Neutrophil (primary cell): Measurements from ENCODE around the gene CTCF.

GRCh38 chr16:67053893-67054592 lies 25.1 kb downstream of the CBFB start:
- PRO-cap: no peak

DNA sequence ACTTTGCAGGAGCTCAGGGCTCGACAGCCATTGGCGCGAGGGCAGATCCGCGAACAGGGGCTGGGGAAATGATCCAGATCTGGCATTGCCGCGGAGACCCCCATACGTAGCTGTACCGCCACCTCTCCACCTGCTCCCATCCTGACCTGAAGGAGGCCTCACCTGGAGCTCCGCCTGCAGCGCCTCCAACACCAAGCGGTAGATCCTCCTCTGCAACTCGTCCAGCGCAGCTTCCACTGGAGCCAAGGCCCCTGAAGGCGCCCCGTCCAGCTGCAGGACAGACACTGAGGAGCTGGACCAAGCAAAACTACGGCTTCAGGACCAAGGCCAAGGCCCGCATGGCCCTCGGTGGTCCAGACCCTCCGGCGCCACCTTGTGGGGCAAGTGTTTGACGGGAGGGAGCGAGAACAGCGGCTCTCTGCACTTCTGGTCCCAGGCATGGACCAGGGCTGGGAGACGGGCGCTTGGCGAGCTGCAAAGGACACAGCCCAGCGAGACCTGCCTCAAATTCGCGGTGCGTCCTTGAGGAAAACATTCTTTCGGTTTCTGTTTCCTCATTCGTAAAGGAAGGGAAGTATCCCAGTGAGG lies 1.5 kb upstream of the MATCAP1 start:
- PRO-cap: no peak

DNA sequence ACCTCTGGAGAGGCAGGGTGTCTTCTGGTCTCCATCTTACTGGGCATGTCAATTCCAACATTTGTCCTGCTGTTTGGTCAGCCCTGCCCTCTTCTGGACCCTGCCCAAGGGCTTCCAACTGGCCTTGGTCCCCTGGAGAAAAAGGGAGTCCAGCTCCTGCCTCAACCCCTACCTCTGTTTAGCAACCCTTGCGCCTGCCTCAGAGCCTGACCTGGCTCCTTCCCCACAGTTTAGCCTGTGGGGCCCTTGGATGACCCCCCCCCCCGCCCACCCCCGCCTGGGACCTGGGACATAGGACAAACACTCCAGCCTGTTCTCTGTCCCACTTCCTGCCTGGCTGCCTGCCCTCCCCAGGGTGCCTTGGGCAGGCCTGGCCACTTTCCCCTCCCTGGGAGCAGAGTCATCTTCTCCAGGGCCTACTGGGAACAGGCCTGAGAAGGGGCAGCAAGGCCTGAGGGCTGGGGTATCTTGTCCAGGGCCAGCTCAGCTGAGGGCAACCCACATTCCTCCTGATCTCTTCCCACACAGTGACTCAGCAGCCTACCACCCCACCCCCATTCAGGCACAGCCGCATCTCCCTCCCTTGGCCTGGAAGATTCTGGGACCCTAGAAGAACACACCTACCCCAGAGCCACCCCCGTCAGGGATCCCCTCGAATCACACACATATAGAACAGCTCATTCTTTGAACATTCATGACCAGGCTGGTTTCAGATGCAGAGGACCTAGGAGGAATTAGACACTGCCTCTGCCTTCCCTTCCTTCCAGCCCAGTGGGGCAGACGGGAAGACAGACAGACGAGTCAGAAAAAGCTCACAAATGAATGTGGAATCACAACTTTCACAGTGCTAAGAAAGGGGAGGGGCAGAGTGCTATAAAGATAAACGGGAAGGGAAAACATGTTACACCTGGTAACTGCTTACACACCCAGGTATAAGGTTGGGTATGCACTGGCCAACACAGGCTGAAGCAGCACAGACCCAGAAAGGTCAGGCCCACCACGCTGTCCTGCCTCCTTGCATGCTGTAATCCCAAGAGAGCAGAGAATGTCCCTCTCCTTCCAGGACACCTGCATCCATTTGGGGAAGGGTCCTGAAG lies 6.1 kb downstream of the FHOD1 start:
- PRO-cap: no peak

DNA sequence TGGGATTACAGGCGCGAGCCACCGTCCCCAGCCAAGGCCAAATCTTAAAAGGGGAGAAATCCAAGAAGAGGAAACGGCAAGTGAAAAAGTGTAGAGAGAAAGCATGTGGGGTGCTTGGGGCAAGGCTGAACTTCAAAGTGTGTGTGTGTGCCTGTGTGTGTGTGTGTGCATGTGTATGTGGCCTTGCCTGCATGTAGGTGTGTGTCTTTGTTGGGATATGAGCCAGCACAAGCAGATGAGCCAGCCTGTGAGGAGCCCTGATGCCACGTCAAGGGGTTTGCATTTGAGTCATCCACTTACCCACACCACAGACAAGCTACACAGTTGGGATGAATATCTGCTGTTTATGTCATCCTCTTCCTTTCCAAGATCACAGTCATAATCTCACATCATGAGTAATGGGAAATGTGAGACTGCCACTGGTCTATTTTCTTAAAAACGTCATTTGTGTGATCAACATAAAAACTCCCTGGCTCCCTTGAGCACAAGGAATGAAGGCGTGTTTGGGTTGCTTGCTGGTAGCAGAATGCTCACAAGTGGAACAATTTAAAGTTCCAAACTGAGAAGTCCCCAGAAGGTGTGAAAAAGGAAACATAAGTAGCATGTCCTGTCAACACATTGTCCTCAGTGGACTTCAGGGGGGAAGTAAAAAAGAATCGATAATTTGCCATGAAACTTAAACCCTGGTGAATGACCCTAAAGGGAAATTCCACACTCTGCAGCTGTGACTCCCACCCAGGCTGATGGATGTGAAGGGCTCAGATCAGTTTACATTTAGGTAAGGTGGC lies 14.8 kb downstream of the KCTD19 start:
- PRO-cap: no peak

- PRO-cap: no peak
These were observed 28.3 kb downstream of the TPPP3 start for GRCh38 chr16:67364925-67365490.

GRCh38 chr16:67395397-67396098 lies 2.2 kb upstream of the TPPP3 start:
- PRO-cap: no peak

DNA sequence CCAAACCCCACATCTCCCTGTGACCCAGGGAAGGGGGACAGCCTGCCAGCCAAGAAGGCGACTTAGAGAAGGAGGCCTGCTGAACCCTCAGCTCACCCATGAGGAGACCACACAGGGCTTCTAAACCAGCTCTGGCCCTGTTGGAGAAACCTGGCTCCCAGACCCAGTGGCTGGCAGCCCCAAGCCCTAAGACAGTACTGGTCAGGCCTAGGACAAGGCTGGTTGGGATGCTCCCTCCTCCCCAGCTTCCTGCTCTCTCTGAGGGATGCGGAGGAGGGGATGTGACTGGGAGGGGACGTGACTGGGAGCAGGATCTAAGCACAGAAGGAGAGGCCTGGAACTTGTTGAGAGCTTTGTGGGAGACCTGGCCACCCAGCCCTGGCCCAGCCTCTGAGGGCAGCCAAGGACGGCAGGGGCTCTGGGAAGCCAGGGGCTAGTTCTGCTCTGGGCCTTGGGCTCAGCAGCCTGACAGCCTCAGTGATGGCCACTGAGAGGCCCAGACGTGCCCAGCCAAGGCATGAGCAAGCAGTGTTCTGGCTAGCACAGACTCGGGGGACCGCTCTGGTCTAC lies 22.9 kb downstream of the ATP6V0D1 start:
- PRO-cap: no peak

GRCh38 chr16:67461634-67462566 lies 19.1 kb downstream of the ATP6V0D1 start:
- PRO-cap: no peak

DNA sequence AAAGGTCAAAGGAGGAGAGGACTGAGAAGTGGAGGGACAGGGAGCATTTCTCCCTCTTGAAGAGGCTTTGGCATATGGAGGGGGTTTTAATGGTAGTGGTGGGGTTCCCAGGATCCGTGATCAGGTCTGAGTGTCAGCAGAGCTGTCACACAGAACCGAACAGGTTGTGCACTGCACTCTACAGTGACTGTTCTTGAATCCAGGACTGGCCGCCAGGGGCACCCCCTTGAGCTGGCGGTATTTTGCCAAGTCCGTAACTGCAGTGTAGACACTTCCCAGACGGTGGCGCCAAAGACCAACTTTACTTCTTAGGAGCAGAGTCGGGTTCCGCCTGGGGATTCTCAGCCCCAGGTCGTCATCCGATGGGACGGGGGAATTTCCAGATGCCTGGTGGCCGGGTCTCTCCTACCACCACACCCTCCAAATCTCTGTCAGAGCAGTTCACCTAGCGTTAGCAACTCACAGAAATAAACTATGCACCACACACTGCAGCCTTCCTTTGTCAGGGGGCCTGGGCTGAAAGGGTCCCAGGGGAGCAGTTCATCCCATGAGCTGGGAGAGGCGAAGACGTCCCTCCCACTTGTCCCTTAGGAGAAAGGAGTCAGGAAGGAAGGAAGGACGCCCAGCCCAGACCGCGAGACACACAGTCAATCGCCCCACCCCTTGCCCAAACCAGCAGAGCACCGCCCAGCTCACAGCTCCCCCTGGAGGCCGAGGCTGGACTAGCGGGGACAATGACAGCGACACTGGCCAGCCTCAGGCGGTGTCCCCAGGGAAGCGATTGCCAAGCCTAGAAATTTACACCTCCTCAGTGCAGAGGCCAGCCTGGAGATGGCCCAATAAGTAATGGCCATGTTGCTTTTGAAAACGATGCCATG lies 7.4 kb upstream of the RIPOR1 start:
- PRO-cap: no peak

DNA sequence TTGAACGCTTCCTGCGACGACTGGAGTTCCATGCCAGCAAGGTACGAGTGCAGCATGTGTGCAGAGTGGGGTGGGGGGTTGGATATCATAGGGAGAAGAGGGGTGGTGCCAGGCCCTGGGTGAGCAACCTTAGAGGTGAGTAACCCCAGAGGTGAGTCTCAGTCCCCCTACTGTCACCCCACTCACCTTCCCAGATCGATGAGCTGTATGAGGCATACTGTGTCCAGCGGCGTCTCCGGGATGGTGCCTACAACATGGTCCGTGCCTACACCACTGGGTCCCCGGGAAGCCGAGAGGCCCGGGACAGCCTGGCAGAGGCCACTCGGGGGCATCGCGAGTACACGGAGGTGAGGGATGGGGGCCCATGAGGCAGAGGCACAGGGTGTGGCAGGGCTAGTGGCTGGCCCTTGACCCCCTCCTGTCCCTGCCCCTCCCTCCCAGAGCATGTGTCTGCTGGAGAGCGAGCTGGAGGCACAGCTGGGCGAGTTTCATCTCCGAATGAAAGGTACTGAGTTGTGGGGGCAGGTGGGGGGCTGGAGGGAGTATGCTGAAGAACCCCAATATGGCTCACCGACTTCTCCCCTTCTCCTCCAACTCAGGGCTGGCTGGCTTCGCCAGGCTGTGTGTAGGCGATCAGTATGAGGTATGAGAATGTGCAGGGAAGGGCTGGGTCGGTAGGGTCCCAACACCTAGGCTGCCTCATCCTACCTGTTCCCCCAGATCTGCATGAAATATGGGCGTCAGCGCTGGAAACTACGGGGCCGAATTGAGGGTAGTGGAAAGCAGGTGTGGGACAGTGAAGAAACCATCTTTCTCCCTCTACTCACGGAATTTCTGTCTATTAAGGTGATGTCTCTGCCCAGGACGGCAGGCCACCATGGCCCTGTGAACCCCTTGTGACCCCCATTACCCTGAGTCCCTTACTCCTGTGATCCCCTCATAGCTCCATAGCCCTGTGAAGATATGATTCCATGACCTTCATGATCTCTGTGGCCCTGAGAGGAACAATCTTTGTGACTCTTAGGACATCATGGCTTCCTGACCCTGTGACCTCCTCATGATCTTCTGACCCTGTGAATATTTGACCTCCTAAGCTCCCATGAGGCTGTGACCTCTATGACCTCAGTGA lies 11.6 kb downstream of the RIPOR1 start:
- PRO-cap: no peak

DNA sequence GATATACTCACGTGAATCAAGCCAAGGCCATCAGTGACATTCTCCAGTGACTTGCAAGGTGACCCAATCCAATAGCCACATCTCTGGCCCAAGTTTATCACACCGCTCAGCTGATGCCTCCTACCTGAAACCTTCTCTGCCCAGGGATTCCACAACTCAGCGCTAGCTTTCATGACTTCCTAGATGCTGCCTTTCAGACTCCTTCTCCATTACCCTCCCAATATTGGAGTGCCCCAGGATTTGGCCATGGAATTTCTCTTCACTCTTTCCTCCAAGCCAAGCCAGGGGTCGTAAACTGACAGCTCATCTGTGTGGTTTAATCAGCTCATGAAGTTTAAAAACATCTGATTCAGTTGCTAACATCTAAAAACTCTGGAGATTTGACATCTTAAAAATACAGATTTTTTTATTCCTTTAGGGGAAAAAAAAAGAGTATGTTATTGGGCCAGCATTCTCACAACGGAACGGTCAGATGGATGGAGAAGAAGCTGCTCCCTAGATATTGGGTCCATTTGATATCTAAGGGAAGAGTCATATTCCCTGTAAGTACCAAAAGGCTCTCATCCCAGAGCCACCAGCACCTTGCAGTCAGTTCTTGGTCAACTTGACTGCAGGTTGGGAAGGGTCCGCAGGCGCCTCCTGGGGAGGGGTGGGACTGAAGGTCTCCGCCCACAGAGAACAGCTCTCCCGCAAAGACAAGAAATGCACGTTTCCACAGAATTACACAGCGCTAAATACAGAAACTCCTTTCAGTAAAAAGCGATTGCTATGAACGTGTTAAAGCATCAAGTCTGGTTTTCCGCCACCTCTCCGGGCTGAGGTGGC lies 1.1 kb upstream of the CTCF start:
- PRO-cap: no peak

DNA sequence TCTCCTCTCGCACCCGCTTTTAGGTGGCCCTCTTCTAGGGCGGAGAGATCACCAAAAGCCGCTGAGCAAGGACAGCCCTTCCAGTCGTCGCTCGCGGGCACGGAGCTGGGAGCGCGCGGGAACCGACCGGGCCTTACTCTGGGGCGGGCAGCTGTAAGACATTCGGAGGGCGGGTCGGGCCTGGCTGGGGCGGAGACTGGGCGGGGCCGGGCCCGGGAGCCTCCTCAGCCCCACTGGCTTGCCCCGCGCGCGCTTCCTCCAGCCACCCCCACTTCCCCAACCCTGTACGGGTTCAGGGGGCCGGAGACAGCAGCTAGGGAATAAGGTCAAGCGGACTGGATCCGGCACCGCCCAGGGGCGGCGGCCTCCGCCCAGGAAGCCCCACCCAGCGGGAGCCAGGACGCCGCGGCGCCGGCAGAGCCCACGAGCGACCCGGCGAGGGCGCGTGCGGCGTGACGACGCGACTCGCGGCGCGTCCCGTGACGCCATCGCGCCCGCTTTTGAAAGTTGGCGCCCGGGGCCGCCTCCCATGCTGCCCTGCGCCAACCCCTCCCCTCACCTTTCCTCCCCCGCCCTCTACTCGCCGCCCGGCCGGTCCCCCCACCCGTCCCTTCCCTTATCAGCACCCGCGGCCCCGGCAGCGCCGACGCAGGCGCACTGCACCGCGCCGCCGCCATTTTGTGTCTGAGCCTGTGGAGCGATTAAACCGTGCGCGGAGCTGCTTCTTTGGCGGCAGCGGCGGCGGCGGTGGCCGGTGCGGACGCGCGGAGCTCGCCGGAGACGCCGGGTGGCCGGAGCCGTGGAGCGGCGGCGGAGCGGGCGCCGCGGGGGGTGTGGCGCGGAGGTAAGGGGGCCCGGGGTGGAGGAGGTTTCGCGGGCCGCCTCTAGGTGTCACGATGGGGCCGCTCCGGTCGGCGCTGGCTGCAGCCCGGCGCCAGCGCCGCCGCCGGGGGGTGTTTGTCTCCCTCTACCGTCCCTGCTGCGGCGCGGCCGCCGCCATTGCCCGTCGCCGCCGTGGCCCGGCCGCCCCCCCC lies at the start of gene CTCF:
TSS of gene CTCF (plus strand) at position 646 of the 1,034 bp plus-strand sequence.
- PRO-cap: unidirectional peak, plus-strand start at position 676 of the sequence

DNA sequence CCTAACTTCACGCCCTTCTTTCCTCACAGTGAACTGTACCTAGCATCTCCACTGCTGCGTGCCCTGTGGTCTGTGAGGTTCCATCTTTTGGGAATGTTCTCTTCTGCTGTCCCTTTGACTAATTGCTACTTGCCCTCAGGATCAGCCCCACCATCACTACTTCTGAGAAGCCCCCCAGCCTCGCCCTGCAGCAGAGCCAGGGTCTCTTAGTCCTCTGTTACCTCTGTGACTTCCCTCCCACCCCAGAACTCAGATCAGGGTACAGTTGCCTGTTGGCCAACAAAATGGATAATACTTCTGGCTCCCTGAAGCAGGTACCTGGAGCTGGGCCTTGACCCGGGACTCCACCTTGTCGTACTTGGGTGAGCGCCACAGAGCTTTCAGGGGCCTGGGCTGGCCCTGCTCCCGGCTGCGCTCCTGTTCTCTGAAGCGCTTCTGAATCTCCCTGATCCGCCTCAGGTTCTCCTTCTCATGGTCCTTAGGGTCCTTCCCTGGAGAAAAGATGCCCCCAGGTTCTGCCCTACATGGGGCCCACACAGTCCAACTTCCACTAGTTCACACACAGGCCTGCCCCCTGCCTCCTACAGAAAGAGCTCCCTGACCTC lies 1.8 kb downstream of the ENKD1 start:
- PRO-cap: no peak

GRCh38 chr16:67907400-67907797 lies 14.3 kb downstream of the PSKH1 start:
- PRO-cap: no peak

DNA sequence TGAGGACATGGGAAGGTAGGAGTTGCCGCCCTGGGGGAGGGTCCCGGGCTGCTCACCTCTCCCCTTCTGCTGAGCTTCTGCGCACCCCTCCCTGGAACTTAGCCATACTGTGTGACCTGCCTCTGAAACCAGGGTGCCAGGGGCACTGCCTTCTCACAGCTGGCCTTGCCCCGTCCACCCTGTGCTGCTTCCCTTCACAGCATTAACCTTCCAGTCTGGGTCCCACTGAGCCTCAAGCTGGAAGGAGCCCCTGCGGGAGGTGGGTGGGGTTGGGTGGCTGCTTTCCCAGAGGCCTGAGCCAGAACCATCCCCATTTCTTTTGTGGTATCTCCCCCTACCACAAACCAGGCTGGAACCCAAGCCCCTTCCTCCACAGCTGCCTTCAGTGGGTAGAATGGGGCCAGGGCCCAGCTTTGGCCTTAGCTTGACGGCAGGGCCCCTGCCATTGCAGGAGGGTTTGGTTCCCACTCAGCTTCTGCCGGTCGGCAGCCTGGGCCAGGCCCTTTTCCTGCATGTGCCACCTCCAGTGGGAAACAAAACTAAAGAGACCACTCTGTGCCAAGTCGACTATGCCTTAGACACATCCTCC lies 2.8 kb downstream of the CTRL start:
- PRO-cap: no peak

DNA sequence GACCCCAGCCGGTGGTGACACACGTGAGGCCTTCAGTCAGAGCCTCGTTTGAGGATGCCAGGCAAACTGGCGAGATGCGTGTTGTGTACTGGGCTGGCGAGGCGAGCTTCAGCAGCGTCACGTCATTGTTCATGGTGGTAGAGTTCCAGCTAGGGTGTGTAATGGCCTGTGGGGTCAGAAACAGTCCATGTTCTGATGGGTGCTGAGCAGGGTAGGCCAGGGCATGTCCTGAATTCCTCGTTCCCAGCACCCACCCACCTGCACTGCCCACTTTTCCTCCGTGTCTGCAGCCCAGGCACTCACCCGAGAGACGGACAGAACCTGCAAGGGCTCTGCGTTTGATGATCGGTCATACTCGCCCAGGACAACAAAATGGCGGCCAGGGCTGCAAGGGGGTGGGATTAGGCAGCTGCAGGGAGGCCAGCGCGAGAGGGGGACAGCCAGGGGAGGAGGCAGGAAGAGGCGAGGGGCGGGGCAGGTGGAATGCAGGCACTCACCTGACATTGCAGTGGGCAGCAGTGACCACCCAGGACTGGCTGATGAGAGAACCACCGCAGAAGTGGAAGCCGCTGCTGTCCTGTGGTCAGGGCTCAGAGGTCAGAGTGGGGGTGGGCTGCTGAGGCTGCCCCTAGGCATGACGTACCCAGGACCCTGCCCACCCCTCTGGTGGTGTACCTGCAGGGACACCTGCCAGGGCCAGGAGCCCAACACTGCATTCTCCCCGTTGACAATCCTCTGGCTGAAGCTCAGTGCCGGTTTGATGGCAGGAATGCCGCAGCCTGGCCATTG lies 1.0 kb downstream of the CTRL start:
- PRO-cap: no peak

DNA sequence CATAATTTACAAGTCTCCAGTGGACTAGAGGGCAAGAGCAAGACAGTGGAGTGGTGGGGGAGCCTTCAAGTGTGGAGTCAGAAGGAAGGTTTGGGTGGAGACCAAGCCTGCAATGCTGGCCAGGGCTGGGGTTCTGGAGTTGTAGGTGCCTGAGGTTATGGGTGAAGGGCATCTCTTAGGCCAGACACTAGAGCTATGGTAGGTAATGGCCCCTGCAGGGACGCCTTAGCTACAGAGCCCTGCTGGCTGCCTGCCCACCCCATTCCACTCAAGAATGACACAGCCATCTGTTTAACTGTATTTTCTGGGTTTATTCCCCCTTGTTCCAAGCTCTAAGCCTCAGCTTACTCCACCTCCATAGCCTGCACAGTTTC lies 2.4 kb downstream of the PSMB10 start:
- PRO-cap: no peak

GRCh38 chr16:67945755-67946494 lies 2.0 kb upstream of the LCAT start:
- PRO-cap: no peak

DNA sequence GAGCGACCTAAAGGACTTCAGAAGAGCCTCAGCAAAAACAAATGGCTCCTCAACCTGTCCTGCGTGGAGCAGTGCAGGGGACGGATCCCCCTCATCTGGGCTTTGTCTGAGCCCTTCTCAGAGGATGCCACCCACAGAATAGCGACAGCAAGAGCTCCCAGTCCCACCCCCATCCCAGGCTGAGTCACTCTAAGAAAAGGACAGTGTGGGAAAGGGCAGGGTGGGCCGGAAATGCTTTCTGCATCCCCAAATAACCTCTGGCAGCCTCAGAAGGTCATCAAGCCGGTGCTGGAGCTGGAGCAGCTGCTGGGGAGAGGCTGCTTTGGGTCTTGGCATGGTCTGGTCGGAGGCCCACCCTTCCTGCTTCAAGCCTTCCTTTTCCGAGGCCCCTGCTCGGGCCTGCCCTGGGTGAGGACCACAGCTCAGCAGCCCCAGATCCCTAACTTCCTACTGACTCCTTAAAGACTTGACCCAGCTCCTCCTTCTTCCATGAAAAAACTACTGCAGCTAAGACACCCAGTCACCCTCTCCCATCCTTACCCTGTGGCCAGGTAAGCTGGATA lies 8.8 kb downstream of the SLC12A4 start:
- PRO-cap: no peak

DNA sequence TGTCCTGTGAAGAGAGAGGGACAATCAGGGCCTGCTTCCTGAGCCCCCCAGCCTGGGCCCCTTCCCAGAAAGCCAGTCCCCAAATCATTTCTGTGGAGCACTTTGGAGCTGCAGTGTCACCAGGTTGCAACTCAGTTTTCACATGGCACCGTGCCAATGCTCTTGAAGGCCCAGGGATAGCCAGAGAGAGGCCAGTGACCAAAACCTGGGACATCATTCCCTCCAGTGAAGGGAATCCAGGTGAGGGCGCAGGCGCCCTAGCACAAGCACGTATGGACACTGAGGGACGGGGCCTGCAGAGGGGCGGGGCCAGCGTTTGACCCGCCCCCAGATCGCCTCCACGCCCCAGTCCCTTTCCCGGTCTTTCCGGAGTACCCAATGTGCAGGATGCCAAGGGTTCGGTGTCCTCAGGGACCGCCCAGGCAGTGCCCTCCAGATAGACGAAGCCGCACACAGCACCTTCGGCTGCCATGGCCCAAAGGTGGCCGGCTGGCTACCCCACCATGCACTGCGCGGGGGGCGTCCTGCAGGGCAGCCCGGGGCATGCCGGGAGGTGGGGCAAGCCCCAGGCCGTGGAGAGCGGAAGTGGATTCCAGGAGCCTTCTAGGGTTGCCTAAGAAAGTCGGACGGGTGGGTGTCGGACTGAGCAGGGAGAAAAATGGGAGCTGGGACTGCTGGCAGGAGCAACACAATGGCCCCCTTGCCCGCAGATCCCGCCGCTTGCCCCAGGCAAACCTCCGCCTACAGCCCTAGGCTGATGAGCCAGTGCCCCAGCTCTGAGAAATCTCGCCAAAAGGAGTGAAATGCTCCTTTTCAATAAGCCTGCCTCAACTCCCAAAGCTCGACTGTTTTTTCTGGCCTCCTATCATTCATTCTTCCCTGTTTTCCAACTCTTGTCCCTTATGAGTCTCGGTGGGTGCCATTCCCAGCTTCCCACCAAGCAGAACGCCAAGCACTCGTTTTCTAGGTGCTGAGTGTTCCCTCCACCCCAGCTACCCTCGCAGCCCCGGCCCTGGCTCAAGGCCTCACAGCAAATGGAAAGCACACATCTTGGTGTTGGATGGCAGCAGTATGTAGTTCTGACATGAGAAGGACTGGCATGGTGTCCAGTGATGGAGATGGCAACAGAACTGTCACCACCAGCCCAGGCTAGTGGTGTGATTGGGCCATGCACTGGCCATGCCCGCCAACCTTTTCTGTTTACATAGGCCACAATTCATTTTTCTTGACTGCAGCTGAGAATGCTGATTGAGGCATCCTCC lies 4.5 kb downstream of the SLC12A4 start:
- PRO-cap: no peak